Spinal cord (tissue), 3 donors: ENCODE data around the gene GPR55.

GRCh38 chr2:229300358-229300712 lies 29.2 kb upstream of the PID1 start:
- PRO-cap, result no peak
- RAMPAGE, long total RNA, result no peak

GRCh38 chr2:229409915-229410807 lies 139.1 kb upstream of the PID1 start:
- PRO-cap, result no peak
- RAMPAGE, long total RNA, result no peak

GRCh38 chr2:229980692-229981356 lies 58.5 kb downstream of the FBXO36 start:
- PRO-cap, result no peak
- RAMPAGE, long total RNA, result no peak

DNA sequence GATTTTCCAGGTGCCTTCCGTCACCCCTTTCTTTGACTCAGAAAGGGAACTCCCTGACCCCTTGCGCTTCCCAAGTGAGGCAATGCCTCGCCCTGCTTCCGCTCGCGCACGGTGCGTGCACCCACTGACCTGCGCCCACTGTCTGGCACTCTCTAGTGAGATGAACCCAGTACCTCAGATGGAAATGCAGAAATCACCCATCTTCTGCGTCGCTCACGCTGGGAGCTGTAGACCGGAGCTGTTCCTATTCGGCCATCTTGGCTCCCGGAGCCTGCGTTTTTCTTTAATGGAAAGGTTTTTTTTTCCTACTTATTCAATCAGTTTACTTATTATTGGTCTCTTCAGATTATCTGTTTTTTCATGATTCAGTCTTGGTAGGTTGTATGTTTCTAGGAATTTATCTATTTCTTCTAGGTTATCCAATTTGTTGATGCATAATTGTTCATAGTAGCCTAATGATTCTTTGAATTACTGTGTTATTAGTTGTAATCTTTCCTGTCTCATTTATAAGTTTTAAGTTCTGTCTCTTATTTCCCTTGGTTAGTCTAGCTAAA lies 15.3 kb downstream of the SP140L start:
- PRO-cap, result no peak
- RAMPAGE, long total RNA, result no peak

GRCh38 chr2:230449950-230450340 lies 33.9 kb downstream of the SP100 start:
- PRO-cap, result no peak
- RAMPAGE, long total RNA, result no peak

- PRO-cap, result no peak
- RAMPAGE, long total RNA, result no peak
These were observed 82.6 kb downstream of the SP100 start for GRCh38 chr2:230498633-230498908.

DNA sequence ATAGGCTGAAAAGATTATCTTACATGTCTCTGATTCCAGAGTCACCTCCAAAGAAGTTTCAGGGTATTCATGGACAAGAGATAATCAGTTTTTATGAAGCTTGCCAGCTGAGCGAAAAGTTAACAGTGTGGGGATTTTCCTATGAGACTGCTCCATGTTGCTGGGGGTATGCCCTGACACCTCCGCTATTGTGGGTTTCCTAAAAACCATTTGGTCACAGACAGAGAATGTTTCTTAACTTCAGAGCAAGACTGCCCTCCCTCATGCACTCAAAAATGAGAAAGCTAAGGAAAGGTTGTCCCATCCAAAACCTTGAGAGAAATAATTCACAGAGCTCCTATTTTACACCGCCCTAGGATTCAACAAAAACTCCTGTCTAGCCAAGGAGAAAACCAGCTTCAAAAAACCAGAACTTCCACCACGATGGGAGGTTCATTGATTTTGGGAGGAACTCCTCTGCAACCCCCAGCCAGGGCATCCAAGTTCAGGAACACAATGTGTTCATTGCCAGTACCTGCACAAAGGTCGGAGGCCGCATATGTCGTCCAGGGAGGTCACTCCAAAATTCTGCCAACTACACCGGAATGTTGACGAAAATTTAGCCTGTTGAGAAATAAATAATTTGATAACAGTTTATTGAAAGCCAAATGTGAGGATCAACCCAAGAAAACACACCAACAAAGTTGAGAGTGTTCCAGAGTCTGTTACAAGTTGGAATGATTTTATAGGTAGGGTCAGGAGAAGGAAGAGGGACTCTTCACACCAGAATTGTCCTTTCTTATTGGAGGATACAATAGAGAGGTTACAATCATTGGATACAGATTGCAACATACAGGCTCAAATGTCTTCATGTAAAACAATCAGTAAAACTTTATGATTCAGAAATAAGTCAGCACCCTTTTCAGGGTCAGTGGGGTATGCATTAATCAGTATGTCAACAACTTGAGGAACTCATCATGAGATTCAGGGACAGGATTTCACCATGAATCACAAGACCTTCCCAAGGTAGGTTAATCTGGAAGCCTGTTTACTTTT lies 104.4 kb downstream of the SP100 start:
- PRO-cap, result no peak
- RAMPAGE, long total RNA, result no peak

DNA sequence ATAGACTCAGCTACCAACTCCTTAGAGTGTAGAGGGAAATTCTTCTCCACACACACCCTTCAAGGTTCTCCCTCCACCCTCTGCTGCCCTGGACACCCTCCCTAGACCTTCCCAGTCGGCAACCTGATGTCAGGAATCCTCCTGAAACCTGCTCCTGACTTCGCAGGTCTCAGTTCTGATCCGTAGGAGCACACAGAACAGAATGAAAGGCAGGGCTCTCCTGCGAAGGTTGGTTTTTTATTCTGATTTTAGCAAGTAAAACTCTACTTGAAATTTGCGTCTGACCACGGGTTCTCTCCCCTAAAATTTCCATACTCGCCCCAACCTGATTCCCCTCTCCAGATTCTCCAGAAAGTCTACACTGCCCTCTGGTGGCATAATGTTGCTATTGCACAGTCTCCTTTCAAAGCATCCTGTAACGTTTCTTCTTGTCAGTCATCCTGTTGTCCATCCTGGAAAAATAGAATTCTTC lies 101.4 kb upstream of the CAB39 start:
- PRO-cap, result no peak
- RAMPAGE, long total RNA, result no peak

DNA sequence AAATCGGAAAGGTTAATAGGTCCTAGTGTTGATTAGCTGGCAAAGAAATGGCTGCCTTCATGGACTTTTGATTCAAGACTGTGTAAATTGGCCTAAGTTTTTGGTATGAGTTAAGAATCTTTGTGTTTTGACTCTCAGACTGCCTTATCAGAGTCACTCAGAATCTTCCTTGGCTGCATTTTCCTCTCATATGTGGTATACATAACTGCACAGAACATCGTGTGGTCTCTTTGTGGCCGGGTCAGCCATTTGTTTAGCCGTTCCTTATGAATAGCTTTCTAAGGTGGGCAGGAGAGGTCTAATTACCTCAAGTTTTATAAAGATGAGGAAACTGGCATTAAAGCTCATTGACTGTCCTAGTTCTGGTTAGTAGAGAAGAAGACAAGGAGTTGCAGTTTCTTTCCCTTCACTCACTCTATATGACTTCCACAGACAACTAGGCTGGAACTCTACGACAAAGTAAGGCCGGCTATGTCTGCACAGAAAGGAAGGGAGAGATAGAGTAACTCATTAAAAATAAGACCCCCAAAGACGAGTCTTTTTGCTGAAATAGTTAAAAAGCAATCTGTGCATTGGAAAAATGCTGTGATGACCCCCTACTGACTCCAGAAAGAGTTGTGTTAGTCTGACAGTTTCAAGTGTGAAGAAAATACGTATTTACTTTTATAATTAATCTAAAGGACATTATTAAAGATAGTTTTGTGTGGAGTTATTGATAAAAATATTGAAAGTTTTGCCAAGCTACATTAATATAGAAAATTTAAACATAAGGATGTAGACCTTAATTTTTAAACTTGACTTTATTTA lies 30.4 kb downstream of the CAB39 start:
- PRO-cap, result no peak
- RAMPAGE, long total RNA, result no peak

- PRO-cap, result no peak
- RAMPAGE, long total RNA, result no peak
These were observed 44.4 kb upstream of the ITM2C start for GRCh38 chr2:230820253-230820870.

GRCh38 chr2:230865164-230865814 lies 547 bp downstream of the ITM2C start:
- PRO-cap, result no peak
- RAMPAGE, long total RNA, result no peak

DNA sequence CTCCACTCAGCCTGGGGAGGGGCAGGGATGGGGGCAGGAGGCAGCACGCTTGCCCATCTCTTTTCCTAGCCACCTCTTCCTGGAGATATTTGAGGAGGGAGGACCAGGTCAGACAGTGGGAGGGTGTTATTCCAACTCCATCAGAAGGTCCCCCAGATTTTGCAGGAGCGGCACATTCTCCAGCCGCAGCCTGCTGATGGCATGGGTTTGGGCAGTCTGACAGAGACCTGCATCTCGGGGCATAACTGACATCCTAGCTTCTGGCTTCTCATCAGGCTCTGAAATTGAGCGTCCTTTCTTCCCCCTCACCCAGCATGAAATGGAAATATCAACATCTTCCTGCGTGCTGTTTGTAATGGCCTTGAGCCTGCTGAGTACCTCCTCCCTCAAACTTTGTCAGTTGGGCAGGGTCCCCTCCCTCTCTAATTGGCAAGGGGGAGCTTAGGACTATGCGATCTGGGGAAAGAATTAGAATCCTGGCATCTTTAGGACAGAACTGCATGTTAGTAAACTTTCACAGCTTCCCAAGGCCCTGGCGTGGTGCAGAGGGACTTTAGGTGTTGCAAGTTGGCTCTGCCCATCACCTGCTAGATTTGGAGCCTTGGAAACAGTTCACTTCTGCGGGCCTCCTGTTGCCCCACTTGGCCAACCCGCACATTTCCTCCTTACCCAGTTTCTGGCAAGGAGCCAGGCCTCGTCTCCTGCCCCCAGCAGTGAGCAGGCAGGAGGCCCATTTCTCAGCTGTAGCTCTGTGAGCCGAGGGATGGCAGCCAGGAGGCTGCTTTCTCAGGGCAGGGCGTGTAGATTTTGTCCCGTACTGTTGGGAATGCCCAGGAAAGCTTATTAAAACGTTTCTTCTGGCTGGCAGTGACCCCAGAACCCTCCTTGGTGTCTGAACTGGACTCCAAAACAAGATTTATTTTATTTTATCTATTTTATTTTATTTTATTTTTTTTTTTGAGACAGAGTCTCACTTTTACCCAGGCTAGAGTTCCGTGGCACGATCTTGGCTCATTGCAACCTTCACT lies 2.3 kb downstream of the ITM2C start:
- PRO-cap, result no peak
- RAMPAGE, long total RNA, result no peak

- PRO-cap, result no peak
- RAMPAGE, long total RNA, result no peak
These were observed 6.1 kb downstream of the ITM2C start for GRCh38 chr2:230870603-230871493.

DNA sequence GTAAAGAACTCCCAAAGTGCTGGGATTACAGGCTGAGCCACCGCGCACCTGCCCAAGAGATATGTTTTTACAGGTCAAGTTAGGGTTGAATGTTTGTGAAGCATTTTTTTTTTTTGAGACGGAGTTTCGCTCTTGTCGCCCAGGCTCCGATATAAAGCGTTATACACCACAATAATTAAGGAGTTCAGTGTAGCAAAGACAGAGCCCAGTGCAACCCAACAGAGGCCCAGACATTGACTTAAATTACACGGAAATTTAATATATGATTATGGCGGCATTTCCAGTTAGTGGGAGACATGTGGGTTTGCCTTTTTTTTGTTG lies 15.3 kb downstream of the ITM2C start:
- PRO-cap, result no peak
- RAMPAGE, long total RNA, result no peak

DNA sequence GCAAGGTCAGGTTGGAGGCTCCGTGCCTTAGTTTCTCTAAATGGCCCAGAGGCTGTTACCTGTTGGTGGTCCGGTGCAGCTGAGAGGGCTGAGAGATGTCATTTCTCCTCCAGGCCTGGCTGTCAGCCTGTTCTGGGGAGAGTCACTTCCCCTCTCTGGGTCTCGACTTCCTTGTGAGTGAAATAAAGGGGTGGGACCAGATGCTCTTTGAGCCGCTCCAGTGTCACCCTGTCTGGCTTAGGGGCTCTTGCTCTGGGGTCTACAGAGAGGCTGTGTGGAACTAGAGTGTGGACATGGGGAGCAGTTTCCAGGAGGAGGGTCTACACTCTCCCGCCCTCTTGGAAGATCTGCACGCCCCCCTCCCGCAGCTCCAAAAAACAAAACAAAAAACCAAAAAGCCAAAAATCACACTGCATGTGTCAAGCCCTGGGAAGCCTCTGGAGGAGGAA lies at the start of gene GPR55:
Gene GPR55 (minus strand): TSS at position 134 of the 449 bp plus-strand sequence.
- PRO-cap, result no peak
- RAMPAGE, long total RNA, result no peak

- PRO-cap, result no peak
- RAMPAGE, long total RNA, result no peak
These were observed 34.7 kb upstream of the HTR2B start for GRCh38 chr2:231159318-231160147.

DNA sequence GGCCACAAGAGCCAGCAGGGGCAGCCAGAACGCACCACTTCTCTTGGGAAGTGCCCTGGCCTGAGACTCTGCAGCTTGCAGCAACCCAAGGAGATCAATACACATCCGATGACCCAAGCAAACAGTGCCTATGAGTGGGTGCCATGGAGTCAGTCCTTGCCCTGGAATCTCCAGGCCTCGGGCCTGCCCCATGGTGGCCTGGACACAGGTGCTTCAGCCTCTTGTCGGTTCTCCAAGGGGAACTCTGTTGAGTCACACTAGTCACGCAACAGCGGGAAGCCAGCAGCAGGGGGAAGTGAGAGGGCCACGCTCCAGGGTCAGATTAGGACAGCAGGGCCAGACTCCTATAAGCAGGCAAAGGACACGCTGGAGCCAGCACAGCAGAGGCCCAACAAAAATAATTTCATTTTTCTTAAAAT lies 16.6 kb upstream of the ARMC9 start:
- PRO-cap, result no peak
- RAMPAGE, long total RNA, result no peak

GRCh38 chr2:231409628-231410363 lies 14.3 kb downstream of the B3GNT7 start:
- PRO-cap, result no peak
- RAMPAGE, long total RNA, result no peak

DNA sequence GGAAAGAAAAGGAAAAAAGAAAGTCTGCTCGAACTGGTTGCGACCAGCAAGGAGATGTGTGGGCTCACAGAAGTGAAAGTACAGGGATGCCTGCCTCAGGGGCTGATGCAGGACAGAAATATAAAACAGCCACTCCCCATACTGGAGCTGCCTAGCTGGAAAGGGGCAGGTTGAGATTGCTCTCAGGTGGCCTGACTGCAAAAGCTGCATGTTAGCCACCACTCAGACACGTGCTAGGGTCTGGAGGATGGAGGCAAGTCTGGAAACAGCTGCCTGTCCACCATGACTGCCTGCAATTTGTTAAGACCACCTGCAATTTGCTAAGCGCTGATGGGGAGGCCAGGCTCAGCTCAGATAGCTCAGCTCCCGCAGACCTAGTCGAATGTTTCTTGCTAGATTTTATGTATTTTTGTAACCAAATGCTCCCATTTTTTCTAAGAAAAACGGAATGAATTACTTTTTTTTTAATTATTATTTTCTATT lies 18.0 kb downstream of the B3GNT7 start:
- PRO-cap, result no peak
- RAMPAGE, long total RNA, result no peak

DNA sequence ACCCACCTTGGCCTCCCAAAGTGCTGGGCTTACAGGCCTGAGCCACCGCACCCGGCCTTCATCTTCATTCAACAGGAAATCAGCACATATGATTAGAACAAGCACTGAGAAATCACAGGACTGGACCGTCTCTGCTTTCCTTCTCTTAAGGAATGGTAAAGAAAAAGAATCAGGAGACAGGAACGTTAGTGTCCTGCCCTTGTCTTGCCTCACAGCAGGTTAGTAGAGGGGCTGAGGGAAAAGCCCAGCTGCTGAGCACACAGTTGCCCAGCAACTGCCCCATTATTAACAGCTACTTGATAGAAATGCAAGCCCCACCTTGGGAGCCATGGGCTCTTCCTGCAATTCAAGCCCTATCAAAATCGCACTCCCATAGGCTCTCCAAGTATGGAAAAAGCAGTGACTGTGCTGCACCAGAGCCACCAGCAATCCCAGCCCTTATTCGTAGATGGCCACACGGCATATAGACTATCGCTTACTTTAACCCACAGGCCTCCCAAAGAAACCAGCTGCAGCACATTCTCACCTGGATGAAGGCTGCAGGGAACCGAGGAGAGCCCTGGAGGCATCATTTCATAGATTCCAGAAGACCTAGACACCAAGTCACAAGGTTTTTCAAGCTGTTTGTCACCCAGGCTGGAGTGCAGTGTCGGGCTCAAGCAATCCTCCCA lies 11.6 kb downstream of the NCL start:
- PRO-cap, result no peak
- RAMPAGE, long total RNA, result no peak